ENCODE measurements around the genes DBI and INHBB.

GRCh38 chr2:118223698-118223965 lies 135.4 kb downstream of the INSIG2 start:
- PRO-cap, result no peak

DNA sequence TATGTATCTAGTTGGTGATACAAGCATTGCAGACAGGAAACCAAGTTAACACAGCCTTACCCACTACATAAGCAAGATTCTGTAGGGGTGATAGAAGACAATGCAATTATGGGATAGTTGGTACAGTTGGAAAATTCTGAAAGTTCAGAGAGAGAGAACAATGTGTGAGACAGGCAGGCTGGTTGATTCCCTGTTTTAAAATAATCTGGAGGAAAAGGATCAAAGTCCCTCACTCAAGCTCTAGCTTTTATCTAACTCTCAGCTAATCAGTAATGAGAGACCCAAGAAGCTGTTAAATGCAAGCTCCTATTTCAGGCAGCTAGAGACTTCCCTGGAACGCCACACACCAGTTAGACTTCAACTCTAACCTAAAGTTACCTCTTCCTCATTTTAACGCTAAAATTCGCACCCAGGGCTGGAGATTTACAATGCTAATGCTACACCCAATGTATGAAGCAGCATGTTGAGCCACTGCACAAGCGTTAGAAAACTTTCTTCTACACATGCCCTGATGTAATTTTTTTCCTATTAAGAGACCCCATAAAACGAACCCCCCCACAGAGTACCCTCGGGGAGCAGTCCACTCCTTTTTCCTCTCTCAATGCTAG lies 243.1 kb downstream of the EN1 start:
- PRO-cap, result no peak

DNA sequence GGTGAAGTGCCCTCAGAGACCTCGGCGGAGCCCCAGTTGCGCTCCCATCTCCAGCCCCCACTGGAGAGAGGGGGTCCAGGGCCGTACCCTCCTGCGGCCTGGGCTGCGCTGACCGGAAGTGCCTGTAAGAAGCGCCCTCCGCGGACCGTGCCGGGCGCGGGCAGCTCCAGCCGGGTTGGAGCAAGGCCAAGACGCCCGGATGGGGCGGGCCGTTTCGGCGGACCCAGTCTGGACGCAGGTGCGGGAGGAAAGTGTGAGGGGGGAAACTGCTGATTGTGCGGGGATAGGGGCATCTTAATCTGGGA lies 11.5 kb downstream of the EN1 start:
- PRO-cap, result no peak

DNA sequence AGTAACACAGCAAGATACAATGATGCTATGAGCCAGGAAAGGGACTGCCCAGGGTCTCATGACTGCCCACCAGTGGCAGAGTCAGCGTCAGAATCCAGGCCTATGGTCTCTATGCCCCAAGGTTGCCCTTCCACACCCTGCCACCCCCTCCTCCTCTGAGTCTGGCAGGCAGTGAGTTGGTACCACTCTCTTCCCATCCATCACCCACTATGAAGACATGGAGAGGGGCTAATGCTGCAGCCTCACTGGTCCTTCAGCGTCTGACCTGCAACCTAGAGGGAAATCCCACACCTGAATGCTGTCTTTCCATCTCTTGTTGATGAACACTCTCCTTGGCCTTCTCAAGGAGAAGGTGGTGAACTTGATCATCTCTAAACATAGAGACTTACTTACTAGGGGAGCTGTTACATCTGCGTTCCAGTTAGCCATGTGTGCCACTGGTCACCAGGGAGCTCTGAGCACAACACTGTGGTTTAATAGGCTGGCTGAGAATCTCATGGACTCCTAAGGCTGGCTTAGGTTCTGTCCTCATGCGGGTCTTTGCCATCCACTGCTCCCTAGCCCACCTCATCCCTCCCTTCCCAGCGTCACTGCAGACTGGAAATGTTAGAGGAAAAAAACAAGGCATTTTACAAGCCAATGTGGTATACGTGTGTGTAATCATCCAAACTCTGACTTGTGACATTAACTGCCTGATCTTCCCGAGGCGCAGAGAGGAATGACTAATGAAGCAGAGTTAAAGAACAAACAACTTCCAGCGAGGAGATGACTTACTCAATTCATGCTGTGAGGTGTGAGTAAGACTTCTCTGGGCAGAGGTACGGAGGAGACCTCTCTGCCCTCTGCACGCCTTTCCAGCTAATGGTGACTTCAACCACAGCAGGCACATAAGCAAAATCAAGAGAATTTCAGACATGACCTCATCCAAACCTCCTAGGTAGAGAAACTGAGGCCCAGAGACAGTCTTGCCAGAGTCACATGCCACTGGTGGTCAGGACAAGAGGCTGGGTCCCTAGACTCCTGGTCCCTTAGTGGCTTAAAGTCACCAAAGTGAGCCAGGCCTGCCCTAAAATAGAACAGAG lies 28.9 kb downstream of the STEAP3 start:
- PRO-cap, result no peak

DNA sequence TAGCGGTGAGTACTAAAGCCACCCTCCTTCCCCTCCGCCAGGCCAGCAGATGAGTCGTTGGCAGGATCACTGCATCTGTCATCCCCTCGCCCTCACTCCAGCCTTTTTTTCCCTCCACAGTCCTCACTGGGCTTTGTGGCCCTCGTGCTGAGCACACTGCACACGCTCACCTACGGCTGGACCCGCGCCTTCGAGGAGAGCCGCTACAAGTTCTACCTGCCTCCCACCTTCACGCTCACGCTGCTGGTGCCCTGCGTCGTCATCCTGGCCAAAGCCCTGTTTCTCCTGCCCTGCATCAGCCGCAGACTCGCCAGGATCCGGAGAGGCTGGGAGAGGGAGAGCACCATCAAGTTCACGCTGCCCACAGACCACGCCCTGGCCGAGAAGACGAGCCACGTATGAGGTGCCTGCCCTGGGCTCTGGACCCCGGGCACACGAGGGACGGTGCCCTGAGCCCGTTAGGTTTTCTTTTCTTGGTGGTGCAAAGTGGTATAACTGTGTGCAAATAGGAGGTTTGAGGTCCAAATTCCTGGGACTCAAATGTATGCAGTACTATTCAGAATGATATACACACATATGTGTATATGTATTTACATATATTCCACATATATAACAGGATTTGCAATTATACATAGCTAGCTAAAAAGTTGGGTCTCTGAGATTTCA lies 39.4 kb downstream of the STEAP3 start:
- PRO-cap, result no peak

- PRO-cap, result no peak
Measured at GRCh38 chr2:119352141-119352761, 14.4 kb downstream of the C2orf76 start.

GRCh38 chr2:119366907-119367982 lies at the start of gene DBI:
TSS of gene DBI (plus strand) at chr2:119366977.
- PRO-cap, result bidirectional peak, plus-strand start at chr2:119366991, minus-strand start at chr2:119366763

DNA sequence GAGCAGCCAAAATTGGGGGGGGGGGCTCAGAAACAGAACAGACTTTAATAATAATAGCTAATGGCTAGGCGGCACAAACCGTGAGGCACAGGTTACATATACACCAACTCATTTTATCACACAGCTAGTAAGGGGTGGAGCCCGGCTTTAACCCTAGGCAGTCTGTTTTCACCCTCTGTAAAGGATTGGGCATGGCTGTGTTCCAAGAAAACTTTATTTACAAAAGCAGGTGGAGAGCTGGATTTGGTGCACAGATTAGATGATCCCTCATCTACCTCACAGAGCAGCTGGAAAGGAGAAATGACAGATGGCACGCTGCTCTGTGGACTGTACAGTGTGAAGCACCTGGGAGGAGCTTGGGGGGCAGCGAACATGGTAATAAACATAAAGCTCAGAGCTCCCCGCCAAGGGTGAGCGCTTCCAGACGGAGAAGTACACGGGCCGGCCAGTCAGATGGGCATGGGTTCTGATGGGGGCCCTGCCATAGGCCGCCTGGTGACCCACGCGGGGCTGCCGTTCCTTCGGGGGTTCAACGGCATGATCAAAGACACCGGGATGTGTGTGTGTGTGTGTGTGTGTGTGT lies 952 bp upstream of the TMEM177 start:
- PRO-cap, result no peak

DNA sequence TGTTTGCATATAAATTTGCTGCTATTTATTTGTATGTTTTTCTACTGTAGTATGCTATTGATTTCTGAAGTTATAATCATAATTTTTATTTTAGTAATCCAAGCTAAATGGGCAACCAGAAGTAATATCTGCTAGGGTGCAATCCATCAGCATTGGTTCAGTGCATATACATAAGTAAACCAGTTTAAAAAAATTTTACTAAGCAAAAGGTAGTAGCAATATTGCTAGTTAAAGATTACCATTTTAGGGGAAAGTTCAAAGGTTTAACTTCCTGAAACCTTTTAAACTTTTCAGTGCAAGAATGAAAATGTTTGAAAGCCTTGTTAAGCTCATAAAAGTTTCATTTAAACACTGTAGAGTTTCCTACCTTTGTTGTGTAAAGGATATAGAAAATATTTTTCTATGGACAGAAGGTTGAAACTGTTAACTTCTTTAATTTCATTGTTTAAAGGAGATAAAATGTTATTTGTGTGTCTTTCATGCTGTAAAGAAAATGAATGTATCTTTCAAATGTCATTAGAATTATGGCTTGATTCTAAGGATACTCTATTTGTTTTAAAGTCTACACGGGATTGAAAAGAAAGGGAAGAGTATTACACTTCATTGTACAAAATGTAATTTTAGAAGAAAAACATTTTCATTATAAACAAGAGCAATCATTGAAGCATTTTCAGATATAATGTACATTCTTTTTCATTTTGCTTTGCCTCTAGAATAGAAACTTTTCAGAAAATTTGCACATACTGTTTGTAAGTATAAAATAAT lies 30.9 kb upstream of the EPB41L5 start:
- PRO-cap, result no peak

DNA sequence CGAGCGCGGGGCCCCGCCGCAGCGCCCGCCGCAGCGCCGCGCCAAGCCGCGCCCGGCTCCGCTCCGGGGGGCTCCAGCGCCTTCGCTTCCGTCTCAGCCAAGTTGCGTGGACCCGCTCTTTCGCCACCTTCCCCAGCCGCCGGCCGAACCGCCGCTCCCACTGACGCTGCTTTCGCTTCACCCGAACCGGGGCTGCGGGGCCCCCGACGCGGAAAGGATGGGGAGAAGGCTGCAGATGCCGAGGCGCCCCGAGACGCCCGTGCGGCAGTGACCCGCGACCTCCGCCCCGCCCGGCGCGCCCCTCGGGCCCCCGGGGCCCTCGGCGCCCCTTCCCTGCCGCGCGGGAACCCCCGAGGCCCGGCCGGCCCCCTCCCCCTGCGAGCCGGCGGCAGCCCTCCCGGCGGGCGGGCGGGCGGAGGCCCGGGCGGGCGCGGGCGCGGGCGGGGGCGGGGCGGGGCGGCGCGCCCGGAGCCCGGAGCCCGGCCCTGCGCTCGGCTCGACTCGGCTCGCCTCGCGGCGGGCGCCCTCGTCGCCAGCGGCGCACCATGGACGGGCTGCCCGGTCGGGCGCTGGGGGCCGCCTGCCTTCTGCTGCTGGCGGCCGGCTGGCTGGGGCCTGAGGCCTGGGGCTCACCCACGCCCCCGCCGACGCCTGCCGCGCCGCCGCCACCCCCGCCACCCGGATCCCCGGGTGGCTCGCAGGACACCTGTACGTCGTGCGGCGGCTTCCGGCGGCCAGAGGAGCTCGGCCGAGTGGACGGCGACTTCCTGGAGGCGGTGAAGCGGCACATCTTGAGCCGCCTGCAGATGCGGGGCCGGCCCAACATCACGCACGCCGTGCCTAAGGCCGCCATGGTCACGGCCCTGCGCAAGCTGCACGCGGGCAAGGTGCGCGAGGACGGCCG lies at the start of gene INHBB:
Gene INHBB, plus strand, starts transcription at position 493 of the 904 bp plus-strand sequence.
- PRO-cap, result no peak

DNA sequence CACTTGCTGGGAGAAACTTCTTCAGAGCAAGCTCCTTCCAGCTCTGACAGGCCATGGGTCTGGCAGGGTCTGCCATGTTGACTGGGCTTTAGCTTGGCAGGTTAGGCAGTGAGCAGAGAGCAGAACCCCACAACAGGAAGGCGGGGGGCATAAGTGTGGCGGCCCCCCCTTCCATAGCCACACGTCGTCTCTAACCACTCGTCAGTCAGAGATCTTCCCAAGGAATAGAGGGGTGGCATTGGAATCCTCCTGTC lies 190.9 kb downstream of the INHBB start:
- PRO-cap, result no peak

DNA sequence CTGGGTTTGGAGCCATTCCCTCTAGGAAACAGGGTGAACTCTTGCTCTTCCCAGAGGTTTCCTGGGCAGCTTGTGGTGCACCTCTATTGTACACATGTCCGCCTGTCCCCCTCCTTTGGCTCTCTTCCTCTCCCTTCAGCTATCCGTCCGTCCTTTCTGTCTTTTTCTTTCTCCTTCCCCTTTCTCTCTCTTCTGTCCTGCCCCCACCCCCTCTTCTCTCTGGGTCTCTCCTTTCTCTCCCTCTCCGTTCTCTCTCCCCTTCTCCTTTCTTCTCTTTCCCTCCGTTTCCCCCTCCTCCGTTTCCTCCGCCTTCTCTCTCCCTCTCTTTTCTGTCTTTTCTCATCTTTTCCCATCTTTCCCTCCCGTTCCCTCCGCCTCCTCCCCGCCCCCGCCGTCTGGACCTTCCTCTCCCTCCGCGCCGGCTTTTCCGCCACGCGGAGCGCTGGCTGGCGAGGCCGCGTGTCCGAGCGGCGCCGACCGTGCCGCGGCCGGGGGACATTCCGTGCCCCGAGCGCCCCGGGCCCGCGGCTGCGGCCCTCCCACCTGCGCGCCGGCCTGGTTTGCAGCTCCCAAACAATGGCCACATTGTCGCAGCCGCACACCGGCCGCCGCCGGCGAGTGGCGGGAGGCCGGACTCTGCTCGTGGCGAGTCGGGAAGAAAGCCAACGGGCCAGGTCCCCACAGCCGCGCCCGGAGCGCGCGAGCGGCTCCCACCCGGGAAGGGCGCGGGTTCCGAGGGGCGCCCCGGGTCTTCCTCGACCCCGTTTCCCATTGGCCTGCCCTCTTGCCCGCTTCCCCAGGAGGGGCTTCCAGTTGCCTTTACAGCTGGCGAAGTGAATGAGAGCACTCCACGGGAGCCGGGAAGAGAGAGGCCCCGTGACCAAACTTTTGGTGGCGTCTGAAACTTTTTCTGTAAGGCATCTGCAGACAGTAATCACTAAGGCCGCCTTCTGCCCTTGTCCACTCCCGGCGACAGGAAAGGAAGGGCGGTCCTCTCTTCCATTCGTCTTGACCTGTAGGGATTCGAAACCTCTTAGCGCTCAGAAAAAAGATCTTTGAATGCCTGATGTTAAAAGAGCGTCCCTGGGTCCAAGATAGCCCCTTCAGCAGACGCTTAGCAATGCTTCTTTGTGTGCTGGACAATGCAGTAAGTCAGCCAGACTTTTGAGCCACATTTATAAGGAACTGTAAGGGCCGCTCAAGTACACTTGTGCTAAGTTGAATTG lies 6.0 kb downstream of the GLI2 start:
- PRO-cap, result no peak

DNA sequence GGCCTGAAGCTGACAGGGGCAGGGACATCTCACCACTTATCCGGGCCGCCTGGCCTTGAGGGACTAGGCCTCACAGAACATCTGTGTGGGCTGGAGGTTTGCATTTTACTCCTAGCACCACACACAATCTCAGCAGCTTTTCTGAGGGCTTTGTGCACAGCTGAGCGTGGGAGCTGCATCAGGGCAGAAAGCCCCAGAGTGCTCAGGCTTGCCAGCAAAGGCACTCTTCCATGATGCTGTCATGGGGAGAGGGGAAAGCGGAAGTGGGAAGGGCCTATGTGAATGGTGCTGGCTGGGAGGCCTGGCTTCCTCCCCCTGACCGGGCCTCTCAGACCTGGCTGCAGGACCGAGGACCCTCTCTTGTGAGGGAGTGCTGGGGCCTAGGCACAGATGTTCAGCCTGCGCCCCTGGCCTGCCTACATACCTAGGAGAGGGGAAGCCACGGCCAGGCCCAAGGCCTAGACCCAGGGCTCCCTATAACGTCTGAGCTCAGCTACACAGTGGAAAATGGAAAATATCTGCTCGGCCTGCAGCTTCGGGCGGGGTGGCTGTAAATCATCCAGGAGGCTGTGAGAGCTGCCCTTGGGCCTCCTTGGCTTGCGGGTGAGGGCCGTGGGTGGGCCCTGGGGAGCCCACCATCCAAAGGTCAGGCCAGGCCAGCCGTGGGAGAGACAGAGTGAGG lies 22.6 kb downstream of the GLI2 start:
- PRO-cap, result no peak

DNA sequence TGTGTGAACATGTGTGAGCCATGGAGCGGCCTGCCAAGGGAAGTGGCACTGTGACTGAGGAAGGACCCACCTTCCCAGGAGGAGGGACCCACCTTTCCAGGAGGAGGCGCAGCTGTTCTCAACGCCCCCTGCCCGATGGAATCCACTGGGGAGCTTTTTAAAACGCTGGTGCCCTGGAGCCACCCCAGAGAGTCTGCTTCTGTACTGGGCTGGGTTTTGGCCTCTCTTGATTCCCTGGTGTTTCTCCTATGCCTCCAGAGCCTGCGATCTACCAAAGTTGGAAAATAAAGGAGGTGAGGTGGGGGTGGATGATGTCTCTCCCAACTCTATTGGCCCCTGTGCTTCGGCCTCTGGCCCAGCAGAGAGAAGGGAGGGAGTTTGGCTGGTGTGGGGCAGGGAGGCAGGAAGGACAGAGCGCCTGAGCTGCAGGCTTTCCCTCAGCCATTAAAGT lies 168.9 kb downstream of the GLI2 start:
- PRO-cap, result no peak

GRCh38 chr2:121071005-121071446 lies 214.0 kb downstream of the TFCP2L1 start:
- PRO-cap, result no peak

DNA sequence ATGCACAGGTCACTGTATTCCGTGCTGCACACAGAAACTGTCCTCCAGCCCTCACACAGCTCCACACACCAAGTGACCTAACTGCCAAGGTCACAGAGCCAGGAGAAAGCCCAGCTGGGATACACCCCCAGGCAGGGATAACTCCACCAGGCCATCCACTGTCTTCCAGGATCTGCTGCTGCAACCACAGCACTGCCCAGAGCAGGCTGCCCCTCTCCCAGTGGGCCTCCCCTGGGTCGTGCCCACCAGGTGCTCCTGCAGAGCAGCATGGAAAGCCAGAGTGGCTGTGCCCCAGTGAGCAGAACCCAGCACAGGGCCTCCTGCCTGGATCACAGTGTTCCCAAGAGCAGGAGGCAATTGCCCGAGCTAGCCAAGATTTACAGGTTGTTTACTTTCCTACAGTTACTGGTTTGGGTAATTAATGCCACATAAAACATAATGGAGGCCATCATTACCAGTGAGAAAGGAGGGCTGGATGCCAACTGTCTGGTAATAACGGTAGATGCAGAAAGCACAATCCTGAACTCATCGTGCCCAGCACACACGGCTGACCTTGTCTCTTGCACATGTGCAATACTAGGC lies 24.4 kb downstream of the TFCP2L1 start:
- PRO-cap, result no peak

DNA sequence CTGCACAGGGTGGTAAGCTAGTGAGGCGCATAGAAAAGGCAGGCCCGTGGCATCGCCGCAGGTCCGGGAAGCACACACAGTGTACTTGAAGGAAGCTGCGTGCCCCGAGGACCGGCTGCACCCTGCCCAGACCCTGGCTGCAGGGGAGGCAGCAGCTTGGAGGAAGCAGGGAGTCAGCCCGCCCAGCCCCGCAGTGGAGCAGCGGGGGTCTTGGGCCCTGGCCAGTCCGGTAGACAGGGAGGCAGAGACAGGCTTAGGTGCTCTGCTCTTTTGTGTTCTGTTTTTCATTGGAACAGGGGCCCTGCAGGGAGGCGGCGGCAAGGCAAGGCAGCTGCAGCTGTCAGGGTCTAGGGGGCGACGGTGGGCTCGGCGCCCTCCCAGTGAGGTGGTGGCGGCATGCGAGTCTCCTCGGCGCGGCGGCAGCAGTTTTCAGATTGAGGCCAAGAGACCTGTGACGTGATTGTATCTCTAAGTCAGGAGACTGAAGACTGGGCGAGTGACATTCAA lies 53.3 kb upstream of the TFCP2L1 start:
- PRO-cap, result no peak

GRCh38 chr2:121469590-121470376 lies 179.5 kb downstream of the CLASP1 start:
- PRO-cap, result no peak

GRCh38 chr2:121531010-121531359 lies 118.3 kb downstream of the CLASP1 start:
- PRO-cap, result no peak

GRCh38 chr2:121586647-121586966 lies 62.7 kb downstream of the CLASP1 start:
- PRO-cap, result no peak

All from SP-49 (cell line).